Urinary bladder (tissue), 3 donors: ENCODE measurements around the gene CILP2.

DNA sequence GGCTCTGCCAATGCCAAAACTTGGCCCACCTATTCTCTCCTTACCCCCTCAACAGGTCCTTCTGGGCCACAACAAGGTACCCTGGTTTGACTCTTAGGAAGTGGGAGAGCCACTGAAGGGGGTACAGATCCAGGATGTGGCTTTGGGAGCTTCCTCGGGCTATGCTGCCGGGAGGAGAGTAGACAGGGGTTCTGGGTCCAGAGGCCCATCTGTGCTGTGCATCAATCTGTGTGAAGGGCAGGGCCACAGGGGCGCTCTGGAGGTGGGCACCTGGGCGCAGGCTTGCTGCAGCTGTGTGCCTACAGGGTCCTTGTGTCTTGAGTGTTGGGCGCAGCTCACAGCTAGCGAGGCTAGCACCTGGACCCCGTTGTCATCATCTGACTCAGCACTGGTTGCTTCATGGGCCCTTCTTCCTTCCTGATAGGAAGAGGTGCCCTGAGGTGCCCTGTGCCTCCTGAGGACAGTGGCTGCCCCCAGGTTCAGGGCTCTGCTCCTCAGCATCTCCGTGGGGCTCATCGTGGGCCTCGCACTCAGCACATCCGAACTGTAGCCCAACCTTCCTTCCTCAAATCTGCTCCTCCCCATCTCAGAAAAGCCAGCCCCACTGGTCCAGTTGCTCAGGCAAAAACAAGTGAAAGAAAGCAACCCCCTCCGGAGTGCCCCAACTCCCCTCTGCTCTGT is 54.7 kb downstream of the GATAD2A start:
- PRO-cap: no peak
- RAMPAGE, long total RNA: no peak

- PRO-cap: no peak
- RAMPAGE, long total RNA: no peak
These were observed 53.2 kb downstream of the TSSK6 start for GRCh38 chr19:19461785-19462875.

DNA sequence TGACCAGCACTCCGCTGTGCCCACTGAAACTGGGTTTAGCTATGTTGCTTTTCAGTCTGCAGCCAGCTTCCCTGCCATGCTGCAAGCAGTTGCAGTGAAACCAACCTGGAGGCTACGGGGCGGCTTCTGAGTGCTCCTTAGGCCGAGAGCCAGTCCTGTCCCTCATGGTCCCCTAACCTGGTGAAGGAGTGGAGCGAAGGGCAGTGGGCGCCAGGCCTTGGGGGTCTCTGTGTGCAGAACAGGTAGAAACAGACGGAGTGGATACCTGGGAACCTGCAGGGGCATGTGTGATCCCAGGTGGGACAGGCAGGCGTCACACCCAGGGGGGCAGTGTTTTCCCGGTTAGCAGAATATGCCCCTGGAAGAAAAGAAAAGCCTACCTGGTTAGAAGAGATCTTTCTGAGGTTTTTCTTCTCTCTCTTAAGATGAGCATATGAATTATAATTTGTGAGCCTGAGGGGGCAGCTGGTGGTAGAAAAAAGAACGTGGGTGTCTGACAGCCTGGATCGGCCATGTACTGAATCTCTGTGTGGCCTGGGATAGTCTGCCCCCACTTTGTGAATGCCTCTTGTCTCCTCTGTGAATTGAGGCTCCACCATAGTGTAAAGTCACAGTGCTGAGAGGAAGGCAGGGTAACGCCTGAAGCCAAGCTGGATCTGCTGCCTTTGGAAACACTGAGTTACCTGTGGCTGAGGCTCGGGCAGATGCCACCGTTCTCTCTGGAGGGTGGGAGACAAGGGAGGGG is 38.7 kb downstream of the TSSK6 start:
- PRO-cap: no peak
- RAMPAGE, long total RNA: no peak

- PRO-cap: no peak
- RAMPAGE, long total RNA: no peak
These were observed 778 bp downstream of the YJEFN3 start for GRCh38 chr19:19529560-19529818.

GRCh38 chr19:19537623-19538544 is at the start of gene CILP2:
TSS of gene CILP2 (plus strand) at chr19:19538265.
- PRO-cap: no peak
- RAMPAGE, long total RNA: no peak

DNA sequence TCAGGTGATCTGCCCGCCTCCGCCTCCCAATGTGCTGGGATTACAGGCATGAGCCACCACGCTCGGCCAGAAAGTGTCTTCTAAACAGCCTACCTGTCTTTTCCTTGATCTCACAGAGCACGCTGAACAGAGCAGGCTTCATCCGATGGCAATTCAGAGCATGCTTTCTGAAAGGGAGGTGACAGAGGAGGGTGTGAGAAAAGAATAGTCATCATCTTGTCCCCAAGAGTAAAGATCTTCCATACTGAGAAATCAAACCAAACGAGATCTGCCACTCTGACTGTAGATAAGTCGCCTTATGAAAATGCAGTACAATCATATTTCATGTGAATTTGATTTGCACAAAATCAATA is 19.3 kb downstream of the PBX4 start:
- PRO-cap: no peak
- RAMPAGE, long total RNA: no peak

GRCh38 chr19:19653631-19654337 is 9.7 kb downstream of the ATP13A1 start:
- PRO-cap: no peak
- RAMPAGE, long total RNA: no peak

GRCh38 chr19:19732412-19732898 is 457 bp downstream of the ZNF14 start:
- PRO-cap: no peak
- RAMPAGE, long total RNA: no peak

DNA sequence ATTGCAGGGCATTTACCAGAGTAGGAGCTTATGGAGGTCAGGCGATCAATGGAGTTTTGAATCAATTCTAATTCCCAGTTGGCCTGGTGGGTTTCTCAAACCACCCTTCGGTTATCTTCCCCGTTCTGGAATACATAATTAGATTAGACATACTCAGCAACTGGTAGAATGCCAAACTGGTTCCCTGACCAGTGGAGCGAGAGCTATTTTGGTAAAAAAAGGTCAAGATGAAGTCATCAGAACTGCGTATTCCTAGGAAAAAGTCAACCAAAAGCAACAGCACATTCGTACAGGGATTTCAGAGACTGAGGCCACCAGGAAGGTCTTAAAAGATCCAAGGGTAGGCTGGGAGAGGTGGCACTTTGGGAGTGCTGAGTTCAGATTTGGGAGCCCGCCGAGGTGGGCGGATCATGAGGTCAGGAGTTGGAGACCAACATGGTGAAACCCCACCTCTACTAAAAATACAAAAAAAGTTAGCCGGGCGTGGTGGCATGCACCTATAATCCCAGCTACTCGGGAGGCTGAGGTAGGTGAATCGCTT is 29.7 kb upstream of the ZNF14 start:
- PRO-cap: no peak
- RAMPAGE, long total RNA: no peak

GRCh38 chr19:20612625-20612817 is 46.9 kb upstream of the ZNF737 start:
- PRO-cap: no peak
- RAMPAGE, long total RNA: no peak

- PRO-cap: no peak
- RAMPAGE, long total RNA: no peak
These were observed 45.4 kb downstream of the ZNF626 start for GRCh38 chr19:20615964-20616341.

DNA sequence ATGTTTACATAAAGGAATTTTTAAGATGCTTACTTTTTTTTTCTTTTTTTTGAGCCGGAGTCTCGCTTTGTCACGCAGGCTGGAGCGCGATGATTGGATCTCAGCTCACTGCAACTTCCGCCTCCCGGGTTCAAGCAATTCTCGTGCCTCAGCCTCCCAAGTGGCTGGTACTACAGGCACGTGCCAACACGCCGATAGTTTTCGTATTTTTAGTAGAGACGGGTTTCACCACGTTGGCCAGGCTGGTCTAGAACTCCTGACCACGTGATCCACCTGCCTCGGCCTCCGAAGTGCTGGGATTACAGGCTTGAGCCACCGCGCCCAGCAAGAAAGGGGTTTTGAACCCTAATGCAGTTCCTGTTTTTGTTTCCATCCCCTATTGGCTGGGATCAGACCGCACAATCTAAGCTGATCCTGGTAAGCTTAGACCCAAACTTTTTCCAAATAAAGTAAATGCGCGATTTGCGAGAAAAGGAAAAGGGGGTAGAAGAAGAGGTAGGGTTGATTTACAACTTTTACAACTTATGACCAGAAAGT is 909 bp downstream of the ZNF626 start:
- PRO-cap: no peak
- RAMPAGE, long total RNA: no peak

- PRO-cap: no peak
- RAMPAGE, long total RNA: no peak
These were observed 21.8 kb upstream of the ZNF429 start for GRCh38 chr19:21483492-21484186.

DNA sequence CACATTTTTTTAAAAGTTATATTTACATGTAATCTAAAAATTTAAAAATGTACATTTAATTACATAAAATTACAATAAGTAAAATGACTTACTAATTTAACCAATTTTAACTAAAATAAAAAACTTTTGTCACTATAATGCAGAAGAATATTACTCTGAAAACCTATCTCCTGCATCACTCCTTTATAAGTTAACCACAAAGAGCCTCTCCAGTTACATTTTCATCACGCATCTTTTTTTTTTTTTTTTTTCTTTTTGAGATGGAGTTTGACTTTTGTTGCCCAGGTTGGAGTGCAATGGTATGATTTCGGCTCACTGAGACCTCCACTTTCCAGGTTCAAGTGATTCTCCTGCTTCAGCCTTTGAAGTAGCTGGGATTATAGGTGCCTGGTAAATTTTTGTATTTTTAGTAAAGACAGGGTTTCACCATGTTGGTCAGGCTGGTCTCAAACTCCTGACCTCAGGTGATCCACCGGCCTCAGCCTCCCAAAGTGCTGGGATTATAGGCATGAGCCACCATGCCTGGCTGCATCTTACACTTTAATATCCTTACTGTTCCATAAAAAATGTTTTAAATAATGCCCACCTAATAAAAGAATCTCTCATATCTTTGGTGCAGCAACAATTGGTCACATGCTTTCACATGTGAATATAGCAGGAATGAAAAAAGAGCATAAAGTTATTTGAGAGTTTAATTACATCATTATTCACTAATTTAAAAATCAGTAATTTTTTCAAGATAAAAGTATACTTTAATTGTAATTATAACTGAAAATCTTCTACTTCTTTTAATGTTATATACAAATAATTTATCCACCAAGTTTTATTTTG is 29.8 kb downstream of the ZNF43 start:
- PRO-cap: no peak
- RAMPAGE, long total RNA: no peak

DNA sequence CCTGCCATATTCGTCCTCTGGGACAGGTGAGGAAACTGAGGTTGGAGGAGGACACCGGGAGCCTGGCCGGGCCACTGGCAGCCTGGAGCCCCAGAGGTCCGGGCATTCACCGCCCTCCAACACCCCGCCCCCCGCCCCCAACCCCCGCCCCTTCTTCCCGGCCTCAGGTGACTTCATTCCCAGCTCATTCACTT is 5.1 kb upstream of the ZNF98 start:
- PRO-cap: no peak
- RAMPAGE, long total RNA: no peak

- PRO-cap: no peak
- RAMPAGE, long total RNA: no peak
These were observed 104.4 kb upstream of the ZNF492 start for GRCh38 chr19:22529841-22530071.

DNA sequence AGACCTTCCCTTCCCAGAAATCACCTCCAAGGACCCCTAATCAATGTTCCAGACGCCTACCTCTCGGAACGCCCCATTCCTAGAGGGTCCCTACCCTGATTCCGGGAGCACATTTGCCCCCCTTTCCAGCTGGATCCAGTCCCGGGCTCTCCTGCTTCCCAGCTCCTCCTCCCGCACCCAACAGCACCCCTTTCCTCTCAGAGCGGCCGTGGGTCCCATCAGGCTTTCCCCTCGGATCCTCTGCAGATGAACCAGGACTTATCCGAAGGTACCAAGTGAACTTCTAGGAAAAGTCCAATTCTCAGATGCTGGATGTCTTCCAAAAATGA is 101.2 kb upstream of the ZNF492 start:
- PRO-cap: no peak
- RAMPAGE, long total RNA: no peak

- PRO-cap: no peak
- RAMPAGE, long total RNA: no peak
These were observed 10.4 kb upstream of the ZNF492 start for GRCh38 chr19:22623707-22624114.

GRCh38 chr19:23394307-23394793 is 921 bp downstream of the ZNF91 start:
- PRO-cap: no peak
- RAMPAGE, long total RNA: no peak

DNA sequence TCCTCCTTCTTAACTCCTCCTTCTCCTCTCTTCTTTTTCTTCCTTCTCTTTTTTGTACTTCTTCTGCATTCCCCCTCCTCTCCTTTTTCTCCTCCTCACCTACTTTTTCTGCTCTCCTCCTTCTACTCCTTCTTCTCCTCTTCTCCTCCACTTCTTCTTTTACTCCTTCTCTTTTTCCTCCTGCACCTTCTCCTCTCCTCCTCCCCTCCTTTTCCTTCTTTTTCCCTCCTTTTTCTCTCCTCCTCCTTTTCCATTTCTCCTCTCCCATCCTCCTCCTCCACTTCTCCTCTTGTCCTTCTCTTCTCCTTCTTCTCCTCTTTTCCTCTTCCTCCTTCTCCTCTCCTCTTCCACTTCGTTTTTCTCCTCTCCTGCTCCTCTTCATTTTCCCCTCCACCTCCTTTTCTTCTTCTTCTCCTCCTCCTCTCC is 72.4 kb upstream of the ZNF91 start:
- PRO-cap: no peak
- RAMPAGE, long total RNA: no peak